Monocyte (primary cell): ENCODE measurements around the genes IGSF1, MBNL3 and CT45A6.

DNA sequence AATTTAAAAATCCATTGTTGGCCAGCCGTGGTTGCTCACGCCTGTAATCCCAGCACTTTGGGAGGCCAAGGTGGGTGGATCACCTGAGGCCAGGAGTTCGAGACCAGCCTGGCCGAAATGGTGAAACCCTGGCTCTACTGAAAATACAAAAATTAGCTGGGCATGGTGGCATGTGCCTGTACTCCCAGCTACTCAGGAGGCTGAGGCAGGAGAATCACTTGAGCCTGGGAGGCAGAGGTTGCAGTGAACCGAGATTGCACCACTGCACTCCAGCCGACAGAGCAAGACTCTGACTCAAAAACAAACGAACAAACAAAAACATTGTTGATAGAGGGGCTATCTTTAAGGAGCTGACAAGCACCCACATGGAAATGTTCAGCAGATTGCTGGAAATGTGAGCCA is 46.2 kb downstream of the ELF4 start:
- PRO-cap, 2 experiments: peak in 1 of 2 experiments; most common minus-strand start position 286 of the sequence (in 1)

DNA sequence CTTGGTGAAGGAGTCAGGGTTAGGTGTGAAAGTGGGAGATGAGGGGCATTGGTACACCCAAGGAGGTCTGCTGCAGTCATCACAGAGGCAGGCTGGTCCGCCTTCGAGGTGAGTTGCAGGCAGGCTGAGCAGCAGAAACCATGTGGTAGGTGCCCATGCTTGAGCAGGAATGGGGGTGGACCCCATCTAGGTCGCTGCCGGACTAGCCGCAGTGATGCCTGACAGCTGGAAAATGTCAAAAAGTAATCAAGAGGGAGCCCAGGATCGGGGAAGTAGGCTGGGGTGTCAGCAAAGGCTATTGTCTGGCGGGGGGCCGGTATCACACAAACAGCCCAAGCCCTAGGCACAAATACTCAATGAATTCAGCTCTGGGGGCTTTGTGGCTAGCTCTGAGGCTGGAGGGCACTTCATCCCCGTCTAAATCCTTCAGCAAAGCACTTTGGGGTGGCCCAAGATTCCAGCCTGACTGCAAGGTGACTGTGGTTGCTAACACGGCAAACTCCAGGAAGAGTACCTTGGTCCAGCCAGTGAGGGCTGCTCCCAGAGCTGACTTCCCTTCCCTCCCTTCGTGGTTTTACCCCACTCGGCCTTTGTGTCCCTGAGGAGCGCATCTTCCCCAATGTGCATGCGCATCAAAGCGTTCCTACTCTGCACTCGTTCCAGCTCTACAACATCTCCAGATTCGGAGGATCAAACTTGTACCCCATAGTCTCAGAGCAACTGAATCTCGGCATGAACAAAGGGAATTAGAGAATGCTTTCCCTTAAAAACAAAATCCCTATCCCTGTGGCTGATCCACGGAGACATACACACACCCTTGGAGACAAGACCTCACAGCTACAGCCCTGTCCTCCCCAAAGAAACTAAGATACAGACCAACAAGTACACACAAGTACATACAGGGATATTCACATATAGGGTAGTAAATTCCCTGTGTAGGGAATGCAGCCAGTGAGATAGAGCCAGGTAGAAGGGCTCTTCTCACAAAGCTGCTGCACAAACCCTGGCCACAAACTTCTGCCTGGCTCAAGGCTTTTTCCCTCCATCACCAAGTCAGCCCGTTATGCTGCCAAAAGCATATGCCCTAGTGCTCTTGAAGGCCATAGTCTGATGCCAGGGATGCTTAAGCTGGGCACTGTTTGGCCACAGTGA is 44.5 kb downstream of the ELF4 start:
- PRO-cap, 2 experiments: peak in 2 of 2 experiments; most common minus-strand start position 792 of the sequence (in 1)

- PRO-cap, 2 experiments: no peak in any of the 2 experiments
Measured at GRCh38 chrX:130129642-130130416, 19.5 kb upstream of the ELF4 start.

DNA sequence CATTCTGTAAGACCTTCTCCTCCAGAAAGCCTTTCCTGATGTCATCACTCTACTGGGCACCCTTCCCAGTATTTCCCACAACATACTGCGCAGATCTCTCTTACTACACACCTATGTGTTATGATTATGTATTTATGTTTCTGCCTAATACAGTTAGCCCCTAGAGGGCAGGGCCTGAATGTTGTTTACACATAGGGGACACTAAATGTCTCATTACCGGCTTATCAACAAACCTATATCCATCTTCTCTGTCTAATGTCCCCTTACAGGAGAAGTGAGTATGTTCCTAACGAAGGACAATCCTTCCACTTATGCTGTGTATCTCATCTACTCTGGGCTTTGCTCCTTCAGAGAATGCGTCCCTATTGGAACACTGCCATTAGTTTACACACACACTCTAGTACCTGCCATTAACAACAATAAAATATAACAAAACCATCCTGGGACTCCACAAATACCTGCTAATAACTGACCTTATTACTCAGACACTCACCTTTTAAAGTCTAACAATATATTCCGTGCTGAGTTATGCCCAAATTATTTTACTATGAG is 21.0 kb downstream of the AIFM1 start:
- PRO-cap, 2 experiments: no peak in any of the 2 experiments

GRCh38 chrX:130163457-130163707 is 2.3 kb downstream of the AIFM1 start:
- PRO-cap, 2 experiments: no peak in any of the 2 experiments

DNA sequence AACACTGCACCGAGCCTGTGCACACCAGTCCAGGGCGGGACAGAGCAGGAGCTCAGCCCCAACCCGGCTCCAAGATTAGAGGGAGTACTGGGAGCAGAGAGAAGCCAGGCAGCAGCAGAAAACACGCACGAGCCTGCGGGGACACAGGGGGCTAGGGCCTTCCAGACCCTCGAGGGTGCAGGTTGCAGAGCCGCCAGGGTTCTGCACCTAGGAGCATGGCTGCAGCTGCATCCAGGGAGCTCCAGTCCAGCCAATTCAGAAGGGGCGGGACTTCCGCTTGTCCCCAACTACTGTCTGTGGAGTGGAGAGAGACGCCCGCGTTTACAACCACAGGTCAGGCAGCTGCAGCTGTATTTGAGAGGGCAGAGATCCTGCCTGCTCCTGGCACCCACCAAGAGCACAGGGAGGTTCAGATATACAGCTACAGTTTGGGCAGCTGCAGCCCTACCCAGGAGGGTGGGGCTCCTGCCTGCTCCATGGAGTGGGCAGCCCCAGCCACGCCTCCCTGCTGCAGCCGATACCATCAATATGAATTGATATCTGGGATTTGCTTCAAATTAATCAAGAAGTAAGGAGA is 31.0 kb upstream of the ZNF280C start:
- PRO-cap, 2 experiments: no peak in any of the 2 experiments

DNA sequence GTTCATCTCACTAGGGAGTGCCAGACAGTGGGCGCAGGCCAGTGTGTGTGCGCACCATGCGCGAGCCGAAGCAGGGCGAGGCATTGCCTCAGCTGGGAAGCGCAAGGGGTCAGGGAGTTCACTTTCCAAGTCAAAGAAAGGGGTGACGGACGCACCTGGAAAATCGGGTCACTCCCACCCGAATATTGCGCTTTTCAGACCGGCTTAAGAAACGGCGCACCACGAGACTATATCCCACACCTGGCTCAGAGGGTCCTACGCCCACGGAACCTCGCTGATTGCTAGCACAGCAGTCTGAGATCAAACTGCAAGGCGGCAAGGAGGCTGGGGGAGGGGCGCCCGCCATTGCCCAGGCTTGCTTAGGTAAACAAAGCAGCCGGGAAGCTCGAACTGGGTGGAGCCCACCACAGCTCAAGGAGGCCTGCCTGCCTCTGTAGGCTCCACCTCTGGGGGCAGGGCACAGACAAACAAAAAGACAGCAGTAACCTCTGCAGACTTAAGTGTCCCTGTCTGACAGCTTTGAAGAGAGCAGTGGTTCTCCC is 115.8 kb downstream of the RBMX2 start:
- PRO-cap, 2 experiments: no peak in any of the 2 experiments

DNA sequence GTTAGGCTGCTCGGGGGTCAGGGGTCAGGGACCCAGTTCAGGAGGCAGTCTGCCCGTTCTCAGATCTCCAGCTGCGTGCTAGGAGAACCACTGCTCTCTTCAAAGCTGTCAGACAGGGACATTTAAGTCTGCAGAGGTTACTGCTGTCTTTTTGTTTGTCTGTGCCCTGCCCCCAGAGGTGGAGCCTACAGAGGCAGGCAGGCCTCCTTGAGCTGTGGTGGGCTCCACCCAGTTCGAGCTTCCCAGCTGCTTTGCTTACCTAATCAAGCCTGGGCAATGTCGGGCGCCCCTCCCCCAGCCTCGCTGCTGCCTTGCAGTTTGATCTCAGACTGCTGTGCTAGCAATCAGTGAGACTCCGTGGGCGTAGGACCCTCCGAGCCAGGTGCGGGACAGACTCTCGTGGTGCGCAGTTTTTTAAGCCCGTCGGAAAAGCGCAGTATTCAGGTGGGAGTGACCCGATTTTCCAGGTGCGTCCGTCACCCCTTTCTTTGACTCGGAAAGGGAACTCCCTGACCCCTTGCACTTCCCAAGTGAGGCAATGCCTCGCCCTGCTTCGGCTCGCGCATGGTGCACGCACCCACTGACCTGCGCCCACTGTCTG is 99.5 kb downstream of the ARHGAP36 start:
- PRO-cap, 2 experiments: no peak in any of the 2 experiments

- PRO-cap, 2 experiments: no peak in any of the 2 experiments
Measured at GRCh38 chrX:131289148-131289840, at the start of gene IGSF1. Gene IGSF1 (minus strand): TSS chrX:131289306.

DNA sequence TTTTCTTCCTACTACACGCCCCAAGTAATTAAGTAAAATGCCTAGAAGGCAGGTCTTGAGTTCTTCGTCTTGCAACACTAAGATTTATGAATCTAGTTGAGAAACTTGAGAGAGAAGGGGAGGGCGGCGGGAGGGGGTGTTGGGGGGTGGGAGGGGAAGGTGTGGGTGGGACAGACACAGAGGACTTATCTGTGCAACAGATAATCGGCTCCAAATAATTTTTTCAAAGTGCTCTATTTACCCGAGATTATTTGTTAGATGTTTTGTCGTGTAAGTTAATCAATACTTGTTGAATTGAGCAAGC is 2.9 kb downstream of the RAP2C start:
- PRO-cap, 2 experiments: no peak in any of the 2 experiments

DNA sequence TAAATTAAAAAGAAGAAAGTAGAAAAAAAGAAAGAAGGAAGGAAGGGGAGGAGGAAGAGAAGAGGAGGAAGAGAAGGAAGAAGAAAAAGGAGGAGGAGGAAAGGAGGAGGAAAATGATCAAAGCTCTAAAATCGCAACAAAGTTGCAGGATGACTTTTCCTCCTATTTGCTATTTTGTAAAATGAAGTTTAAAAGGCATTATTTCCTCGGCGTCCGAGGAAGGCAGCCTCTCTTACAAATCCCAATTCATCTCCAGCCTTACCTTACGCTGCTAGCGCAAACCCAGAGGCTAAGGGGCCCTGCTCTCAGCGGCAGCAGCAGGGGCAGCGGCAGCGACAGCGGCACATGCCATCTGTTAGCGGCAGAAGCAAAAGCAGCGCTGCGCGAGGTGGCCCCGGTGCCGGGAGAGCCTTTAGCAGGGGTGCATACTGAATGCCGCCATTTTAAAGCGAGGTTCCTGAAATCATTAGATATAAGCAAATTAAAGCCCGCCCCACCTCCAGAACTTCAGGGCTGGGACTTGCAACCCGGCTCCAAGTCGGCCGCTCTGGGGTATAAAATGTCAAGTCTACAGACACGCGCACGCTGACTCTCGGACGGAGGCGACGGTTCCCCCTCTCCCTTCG is at the start of gene MBNL3:
Gene MBNL3 (minus strand): TSS at position 450 of the 626 bp plus-strand sequence.
- PRO-cap, 2 experiments: peak in 2 of 2 experiments; most common plus-strand start position 583 of the sequence (in 2); most common minus-strand start position 445 of the sequence (in 2)

GRCh38 chrX:133390716-133391078 is 24.6 kb downstream of the GPC4 start:
- PRO-cap, 2 experiments: no peak in any of the 2 experiments

- PRO-cap, 2 experiments: no peak in any of the 2 experiments
Measured at GRCh38 chrX:133440722-133441250, 25.5 kb upstream of the GPC4 start.

- PRO-cap, 2 experiments: no peak in any of the 2 experiments
Measured at GRCh38 chrX:134181304-134181662, 55.7 kb upstream of the CCDC160 start.

DNA sequence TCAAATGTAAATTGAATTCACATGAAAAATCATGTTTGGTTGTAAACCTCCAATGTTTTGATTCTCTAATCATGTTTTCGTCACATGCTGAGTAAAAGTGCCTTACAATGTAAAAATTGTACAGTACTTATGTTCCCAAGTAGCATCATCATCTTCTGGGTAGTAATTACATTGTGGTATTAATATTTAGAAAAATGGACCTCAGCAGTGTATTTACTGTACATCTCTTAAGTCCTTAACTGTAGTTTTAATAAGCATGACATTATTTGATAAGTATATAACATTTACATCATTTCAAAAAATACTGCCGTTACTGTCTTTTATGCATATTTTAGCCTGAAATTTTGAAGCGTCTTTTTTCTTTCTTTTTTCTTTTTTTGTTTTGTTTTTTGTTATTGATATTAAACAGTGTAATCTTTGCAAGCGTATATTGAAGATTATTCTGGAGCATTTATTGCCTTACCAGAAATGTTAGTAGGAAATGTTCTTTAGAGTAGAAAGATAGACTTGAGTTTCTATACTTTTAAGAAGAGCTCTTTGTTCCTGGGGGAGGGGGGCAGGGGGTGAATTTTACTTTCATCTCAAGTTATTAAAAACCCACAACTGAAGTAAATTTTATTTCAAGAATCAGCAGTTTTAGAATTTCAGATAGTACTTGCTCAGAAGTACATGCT is 32.1 kb upstream of the HPRT1 start:
- PRO-cap, 2 experiments: no peak in any of the 2 experiments

DNA sequence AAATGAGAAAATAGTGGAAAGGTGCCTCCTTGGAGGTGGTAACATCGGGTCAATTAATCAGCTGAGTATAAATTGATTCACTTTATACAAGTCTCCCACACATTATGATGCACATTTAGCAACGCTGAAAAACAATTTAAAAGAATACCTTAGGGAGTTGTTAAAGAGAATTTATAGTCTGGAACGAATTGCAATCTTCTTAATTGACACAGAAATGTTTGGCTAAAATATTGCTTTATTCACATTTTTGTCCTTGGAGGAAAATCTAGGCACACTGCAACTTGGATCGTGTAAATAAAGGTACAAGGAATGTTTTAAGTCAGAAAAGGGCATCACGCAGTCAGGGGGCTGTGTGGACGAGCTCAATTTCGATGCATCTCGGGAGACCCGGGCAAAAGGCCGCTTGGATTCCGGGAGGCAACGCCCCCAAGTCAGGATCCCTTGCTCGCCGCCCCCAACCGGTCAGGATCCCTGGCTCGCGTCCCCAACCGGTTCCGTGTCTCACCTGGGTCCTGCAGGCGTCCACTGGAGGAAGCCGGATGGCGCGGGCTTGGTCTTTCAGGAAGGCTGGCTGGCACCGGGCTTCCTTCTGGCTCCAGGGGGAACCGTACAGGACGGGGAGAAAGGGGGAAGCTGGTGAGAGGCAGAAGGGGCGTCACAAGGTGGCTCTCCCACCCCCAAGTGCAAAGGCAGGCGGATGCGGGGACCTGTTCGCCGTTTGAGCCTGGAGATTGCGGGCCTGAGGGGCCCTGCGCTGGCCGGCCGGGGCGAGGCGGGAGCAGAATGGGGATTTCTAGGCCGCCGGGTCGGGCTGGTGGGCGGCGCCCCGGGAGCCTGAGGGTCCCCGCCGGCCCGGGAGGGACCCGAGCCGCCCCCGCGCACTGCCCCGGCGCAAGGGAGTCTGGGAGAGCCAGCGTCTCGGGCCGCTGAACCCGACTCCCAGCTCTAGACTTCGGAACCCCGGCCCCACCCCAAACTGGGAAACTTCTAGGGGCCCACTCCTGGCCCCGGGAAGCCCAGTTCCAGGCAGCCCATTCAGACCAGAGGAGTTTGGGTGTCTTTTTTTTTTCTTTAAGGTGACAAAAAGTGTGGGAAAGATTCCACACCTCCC is 84.6 kb downstream of the HPRT1 start:
- PRO-cap, 2 experiments: no peak in any of the 2 experiments

DNA sequence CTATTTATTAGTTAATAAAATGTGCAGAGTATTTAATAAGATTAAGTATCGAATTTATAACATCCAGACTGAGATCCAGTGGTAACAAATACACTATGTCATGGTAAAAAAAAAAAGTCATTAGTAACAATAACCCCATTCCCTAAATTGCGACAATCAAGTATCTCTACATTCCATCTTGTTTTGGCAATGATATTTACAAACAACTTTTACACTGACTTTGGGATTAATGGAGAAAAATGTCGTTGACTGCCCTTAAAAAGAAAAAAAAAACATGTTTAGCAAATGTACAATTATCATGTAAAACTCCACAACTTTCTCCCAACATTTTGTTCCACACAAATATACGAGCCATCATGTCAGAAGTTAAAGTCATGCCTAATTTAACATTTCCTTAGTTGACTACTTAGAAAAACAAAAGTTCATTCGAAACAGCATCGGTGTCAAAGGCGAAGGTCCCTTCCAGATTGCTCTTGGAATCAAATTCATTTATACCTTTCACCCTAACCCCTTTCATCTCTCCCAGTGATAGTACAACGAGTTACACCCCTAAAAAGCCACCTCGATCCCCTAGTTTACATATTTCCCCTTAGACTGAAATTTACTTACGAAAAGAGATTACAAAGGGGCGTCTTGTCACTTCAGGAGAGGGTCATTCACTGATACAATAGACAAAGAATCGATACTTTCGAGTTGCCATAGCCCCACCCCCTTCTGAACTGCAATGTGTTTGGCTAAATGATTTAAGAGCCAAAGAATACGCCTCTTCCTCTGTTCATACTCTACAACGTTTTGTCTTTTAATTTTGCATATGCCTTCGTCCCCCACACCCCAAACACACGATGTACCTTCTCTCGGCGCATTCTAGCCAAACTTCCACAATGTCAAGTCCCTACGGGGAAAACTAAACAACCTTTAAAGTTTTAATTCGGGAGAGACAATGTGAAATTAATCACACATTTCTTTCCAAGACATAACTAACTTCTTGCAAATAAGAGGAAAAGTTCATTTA is 88.2 kb downstream of the HPRT1 start:
- PRO-cap, 2 experiments: no peak in any of the 2 experiments

GRCh38 chrX:134769824-134770475 is 27.1 kb downstream of the PABIR2 start:
- PRO-cap, 2 experiments: no peak in any of the 2 experiments

DNA sequence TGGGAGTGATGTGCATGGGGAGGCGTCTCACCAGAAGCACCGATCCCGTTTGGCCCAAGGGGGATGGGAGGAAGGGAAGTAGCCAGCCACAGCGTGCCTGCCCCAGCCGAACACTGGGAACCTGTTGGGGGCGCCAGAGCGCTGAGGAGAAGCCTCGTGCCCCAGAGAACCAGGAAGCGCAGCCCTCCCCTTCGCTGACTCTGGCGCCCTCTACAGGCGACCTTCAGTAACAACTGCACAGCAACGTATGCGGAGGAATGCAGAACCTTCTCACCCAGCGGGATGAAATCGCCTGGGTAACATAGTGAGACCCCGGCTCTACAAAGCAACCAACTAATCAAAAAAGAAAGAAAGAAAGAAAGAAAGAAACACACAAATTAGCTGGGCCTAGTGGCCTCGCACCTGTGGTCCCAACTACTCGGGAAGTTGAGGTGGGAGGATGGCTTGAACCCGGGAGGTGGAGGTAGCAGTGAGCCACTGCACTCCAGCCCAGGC is at the start of gene CT45A6:
Gene CT45A6 (minus strand): TSS at position 153 of the 495 bp plus-strand sequence.
- PRO-cap, 2 experiments: no peak in any of the 2 experiments

DNA sequence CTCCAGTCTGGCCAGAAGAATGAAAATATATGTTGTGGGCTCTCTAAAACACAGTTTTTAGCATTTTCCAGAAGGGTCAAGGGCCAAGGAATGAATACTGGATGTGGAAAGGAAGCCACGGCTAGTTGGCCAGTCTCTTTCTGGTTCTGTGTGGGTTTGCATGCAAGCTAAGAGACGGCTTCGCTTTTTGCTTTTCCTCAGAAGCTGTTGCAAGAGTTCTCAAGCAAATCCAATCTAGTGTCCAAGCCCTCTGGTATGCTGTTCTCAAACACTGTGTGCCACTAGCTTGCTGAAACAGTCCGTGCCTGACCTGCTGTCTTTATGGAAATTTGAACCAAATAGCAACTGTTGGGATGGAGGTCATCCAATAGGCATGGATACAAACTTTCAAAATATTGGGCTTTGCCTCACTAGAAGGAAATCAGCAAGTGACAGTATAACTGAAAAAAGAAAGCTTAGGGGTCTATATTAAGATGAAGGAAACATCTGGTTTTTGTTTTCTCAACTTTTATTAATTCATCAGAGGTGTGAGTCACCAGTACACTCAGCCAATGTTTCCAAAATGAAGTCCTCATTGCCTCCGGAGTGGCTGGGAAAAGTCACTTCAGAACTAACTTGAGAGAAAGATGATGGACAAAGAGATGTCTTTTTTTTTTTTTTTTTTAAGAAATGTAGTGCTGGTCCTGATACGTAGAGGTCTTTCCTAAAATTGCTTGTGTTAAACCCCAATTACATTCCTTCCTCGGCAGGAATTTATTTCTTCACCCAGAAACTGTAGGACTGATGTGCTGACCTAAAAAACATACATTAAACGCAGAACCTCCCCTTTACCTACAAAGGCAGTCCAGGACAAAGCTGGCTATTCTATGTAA is 70.6 kb downstream of the SLC9A6 start:
- PRO-cap, 2 experiments: no peak in any of the 2 experiments